H9 (cell line): ENCODE data around the genes SRP54 and PPP2R3C.

DNA sequence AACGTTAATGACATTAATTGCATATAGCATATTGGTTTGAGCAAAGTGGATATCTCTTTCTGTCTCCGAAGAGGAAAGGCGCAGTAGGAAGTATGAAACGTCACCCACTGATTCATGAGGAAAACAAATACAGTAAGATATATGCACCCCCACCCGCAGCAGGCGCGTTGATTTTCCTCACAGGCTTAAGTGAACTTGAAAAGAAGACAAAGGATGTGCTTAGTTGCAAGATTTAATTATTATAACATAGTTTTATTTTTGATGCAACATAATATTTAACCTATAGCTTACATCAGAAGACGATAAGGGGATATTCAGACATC is 1.7 kb downstream of the NPAS3 start:
- PRO-cap = no peak

GRCh38 chr14:34053666-34054248 is 102.9 kb upstream of the EGLN3 start:
- PRO-cap = no peak

- PRO-cap = unidirectional peak, plus-strand start at chr14:34331881
Observed at GRCh38 chr14:34331567-34332111, 130.4 kb downstream of the SPTSSA start.

DNA sequence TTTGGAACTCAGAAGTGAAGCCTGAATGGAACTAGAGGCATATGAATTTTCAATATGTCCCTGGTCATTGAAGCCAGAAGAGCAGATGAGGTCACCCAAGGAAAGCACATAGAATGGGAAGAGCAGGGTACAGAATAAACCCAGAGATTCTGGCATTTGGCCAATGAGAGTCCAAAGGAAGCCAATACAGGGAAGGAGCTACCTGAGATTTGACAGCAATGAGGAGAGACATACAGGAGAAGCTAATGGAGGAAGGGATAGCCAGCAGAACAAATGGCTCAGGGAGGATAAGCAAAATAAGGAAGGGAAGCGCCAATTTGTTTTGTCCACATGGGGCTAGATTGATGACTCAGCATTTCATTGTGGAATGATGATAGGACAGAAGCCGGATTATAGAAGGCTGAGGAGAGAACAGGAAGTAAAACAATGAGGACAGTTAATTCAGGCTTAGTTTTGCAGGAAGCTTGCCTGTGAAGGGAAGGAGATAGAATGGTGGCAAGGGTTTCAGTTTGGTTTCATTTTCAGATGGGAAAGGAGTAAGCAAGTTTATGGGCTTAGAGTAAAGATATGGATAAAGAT is 3.1 kb upstream of the SPTSSA start:
- PRO-cap = bidirectional peak, plus-strand start at position 450 of the sequence, minus-strand start at position 274 of the sequence

DNA sequence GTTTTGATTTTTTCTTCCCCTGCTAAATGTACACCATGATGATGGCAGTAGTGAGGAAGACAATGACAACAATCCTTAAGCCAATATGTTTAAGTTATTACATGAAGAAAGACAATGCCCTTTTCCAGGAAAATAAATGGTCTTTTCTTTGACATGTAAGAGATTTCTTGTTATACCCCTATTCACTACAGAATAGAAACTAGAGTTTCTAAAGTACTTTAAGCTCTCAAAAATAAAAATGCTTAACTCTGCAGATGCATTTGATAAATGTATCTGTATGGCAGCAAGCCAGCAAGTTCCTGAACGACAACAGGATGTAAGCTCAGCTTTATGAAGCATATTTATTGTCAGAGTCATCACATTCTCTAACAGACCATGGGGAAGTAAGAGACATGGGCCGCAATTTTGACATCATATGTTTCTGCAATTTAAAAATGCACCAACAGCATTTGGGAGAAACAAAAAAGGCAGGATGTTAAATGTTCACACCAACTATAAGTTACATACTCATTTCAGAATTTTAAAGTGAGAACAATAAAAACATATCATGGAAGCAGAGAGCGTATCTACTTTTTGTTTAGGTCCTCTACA is 36.1 kb upstream of the SNX6 start:
- PRO-cap = no peak

GRCh38 chr14:34713586-34714110 is 745 bp downstream of the CFL2 start:
- PRO-cap = unidirectional peak, plus-strand start at chr14:34713767; unidirectional peak, plus-strand start at chr14:34713837; bidirectional peak, plus-strand start at chr14:34714228, minus-strand start at chr14:34714066

GRCh38 chr14:34782871-34783478 is 68.6 kb upstream of the CFL2 start:
- PRO-cap = no peak

DNA sequence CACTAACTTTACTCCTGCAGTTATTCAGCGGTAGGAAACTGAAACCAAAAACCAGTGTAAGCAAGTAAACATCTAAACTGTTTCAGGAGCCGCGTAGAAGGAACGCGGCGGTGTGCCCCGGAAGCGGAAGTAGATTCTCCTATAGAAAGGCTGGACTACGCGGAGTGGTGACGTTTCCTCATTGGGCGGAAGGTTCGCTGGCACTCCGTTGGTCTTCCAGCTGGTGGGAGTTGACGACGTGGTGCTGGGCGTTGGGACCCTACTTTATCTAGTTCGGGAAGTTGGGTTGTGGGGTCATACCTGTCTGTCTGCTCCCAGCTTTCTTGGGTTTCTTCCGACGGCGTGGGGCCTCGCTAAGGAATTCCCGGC is at the start of gene SRP54:
Gene SRP54 (plus strand): TSS at position 181 of the 369 bp plus-strand sequence.
- PRO-cap = bidirectional peak, plus-strand start at position 181 of the sequence, minus-strand start at position 114 of the sequence

DNA sequence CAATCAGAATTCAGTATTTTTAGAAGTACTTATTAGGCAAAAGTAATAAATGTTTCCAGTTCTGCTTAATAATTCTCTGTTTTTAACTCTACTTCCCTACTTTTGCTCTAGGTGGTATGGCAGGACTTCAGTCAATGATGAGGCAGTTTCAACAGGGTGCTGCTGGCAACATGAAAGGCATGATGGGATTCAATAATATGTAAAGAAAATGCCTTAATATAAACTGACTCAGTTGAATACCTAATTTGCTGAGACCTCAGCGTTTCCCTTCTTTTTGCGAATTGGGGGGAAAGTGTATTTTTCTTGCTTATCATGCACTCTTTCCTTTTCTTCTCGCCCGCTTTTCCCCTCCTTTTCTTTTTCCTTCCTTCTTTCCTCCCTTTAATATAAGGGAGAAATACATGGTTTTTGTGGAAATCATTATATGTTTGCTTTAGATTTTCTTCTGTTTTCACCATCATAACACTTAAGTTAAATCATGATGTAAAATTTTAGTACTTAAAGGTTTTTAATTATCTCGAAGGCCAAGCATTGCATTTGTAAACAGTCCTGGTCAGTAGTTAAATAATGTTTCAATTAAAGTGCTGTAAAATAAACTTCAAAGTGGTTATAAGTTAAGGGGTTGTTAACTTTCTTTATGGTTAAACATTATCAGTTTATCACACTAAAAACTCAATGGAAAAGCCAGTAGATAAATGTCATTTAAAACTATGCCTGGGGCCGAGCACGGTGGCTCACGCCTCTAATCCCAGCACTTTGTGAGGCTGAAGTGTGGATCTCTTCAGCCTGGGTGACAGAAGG is 16.9 kb upstream of the FAM177A1 start:
- PRO-cap = no peak

- PRO-cap = bidirectional peak, plus-strand start at chr14:35121969, minus-strand start at chr14:35121793
Observed at GRCh38 chr14:35121630-35122200, at the start of gene PPP2R3C. PPP2R3C (minus strand) TSS chr14:35121990.

- PRO-cap = unidirectional peak, plus-strand start at chr14:35332397
Observed at GRCh38 chr14:35332156-35332714, 40.1 kb downstream of the PSMA6 start.

DNA sequence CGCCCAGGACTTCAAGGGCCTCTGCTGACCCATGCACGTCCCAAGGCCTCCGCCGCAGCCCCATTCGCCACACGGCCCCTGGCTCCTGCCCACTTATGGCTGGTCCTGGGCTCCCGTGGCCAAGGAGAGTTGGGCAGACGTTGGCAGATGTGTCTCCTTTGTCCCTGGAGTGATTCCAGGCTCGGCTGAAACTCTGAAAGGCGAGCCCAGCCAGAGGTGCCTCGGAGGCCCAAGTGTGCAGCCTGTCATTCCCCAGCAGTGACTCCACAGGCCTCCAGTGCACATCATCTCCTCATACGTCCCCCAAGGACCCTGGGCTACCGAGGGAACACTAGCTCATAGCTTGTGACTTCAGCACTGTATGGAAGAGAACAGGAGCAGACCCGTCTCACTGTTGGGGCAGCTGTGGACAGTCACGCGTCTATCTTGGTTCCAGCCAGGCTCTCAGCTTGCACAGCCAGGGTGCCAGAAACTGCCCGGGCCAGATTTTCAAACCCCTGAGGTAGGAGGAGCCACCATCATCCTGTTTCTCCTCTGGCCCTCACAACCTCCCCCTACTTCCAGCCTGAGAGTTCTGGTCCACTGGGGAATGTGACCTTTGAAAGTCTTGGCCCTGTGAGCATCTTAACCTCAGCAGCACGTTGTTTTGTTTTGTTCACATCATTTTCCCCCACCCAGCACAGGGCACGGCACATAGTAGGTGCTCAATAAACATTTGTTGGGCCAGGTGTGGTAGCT is 50.2 kb downstream of the PSMA6 start:
- PRO-cap = no peak

GRCh38 chr14:35352004-35353209 is 52.1 kb downstream of the NFKBIA start:
- PRO-cap = unidirectional peak, plus-strand start at chr14:35352456

GRCh38 chr14:35356560-35356935 is 48.0 kb downstream of the NFKBIA start:
- PRO-cap = no peak

DNA sequence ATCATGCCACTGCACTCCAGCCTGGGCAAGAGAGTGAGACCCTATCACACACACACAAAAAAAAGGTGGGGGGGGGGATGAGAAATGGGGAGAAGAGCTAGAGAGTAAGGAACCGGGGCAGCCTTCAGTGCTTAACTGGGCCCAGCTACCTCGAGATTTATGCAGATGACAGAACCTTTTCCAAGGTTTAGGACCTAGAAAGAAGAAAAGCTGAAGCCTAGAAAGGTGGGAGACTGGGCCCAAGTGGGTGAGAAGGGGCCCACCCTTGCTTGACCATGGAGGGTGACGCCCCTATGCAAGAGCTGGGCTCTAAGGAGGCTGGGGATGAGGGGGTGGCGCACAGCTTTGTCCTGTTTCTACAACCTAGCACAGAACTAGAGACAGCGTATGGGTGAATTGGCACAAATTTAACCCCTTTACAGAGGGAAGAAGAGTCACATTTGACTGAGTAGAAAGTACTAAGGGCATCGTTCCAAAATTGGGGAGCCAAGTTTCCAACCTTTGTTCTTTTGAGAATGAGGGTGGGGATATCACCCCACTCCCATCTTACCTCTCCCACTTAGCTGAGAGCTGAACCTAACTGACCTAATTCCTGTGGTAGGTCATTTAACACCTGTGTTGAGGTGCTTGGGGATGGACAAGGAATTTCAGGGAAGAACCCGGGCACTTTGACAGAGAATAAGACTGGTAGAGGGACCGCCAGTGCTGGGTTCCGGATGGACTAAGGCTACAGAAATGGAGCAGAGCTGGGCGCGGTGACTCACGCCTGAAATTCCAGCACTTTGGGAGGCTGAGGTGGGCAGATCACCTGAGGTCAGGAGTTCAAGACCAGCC is 5.4 kb downstream of the NFKBIA start:
- PRO-cap = no peak

DNA sequence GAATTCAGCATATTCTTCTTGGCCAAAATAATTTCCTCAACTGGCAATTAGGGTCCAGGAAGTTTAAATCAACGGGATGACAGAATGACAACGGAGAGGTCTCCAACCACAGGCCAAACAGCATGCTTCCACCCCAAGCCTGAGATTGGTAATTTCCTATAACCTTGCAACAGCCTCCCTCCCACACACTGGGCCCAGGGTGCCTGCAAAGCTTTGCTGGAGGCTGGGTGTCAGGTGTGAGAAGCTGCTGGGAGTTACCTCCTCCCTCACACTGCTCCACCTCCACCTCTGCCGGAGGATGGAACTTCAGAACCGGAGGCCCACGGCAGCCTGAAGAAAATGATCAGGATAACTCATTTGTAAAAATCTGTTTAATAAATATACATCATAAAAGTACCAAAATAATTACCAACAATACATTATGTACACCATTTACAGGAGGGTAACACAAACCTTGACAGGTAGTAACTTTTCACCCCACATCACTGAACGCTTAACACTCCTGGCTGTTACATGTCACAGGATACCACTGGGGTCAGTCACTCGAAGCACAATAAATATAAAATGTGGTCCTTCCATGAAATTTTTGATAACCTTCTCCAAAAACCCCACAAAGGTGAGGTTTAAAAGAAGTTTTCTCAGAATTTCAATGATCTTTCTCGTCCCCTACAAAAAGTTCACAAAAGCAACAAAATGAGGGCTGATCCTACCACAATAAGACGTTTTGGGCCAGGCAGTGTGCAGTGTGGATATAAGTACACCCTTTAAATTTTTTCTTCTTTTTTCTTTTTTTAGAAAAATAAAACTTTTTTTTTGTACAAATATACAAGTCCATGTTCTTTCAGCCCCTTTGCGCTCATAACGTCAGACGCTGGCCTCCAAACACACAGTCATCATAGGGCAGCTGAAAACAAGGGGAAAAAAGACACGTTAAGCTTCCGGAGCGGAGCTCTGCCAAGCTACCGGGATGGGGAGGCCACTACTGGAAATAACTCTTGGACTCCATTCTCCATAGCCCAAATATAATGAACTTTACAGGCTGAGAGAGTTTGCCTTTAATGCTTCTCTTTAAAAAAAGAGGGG is 3.1 kb downstream of the NFKBIA start:
- PRO-cap = no peak

- PRO-cap = no peak
Observed at GRCh38 chr14:35402240-35402950, 2.2 kb downstream of the NFKBIA start.

- PRO-cap = no peak
Observed at GRCh38 chr14:35600066-35600647, 66.2 kb downstream of the INSM2 start.

DNA sequence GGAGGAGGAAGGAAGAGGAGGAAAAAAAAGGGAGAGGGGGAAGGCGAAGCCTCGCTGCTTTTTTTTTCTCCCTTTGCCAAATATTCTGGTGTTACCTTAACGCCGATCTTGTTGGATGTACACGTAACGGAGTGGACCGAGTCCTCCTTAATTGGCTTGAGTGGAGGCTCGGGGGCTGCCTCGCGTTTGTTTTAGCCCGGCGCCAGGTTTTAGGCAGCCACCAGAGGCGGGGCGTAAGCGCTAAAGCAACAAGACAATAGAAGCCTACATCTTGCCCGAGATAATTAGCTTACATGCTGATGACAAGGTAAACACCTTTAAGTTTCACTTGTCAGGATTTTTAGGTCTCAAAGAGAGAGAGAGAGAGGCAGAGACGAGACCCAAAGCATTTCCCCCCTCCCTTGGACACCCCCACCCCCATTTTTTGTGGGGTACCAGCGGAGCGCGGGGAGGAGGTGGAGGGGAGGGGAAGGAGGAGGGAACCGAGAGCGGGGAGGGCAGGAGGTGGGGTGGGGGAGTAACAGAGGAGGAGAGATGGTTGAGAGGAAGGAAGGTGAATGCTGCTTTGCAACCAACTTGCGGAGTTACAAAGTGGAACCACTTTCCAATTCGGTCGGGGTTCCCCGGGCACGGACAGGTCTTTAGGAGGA is 534 bp downstream of the NKX2-1 start:
- PRO-cap = no peak

- PRO-cap = no peak
Observed at GRCh38 chr14:36647515-36648476, 13.9 kb upstream of the PAX9 start.